Fibroblast of the aortic adventitia (primary cell): ENCODE data around the genes DHX36, SLC33A1 and LEKR1.

GRCh38 chr3:153979385-153979686 lies 141.9 kb upstream of the ARHGEF26 start:
- CAGE, long polyA plus RNA, result no peak

GRCh38 chr3:154169018-154169803 lies 48.0 kb downstream of the ARHGEF26 start:
- CAGE, long polyA plus RNA, result no peak

DNA sequence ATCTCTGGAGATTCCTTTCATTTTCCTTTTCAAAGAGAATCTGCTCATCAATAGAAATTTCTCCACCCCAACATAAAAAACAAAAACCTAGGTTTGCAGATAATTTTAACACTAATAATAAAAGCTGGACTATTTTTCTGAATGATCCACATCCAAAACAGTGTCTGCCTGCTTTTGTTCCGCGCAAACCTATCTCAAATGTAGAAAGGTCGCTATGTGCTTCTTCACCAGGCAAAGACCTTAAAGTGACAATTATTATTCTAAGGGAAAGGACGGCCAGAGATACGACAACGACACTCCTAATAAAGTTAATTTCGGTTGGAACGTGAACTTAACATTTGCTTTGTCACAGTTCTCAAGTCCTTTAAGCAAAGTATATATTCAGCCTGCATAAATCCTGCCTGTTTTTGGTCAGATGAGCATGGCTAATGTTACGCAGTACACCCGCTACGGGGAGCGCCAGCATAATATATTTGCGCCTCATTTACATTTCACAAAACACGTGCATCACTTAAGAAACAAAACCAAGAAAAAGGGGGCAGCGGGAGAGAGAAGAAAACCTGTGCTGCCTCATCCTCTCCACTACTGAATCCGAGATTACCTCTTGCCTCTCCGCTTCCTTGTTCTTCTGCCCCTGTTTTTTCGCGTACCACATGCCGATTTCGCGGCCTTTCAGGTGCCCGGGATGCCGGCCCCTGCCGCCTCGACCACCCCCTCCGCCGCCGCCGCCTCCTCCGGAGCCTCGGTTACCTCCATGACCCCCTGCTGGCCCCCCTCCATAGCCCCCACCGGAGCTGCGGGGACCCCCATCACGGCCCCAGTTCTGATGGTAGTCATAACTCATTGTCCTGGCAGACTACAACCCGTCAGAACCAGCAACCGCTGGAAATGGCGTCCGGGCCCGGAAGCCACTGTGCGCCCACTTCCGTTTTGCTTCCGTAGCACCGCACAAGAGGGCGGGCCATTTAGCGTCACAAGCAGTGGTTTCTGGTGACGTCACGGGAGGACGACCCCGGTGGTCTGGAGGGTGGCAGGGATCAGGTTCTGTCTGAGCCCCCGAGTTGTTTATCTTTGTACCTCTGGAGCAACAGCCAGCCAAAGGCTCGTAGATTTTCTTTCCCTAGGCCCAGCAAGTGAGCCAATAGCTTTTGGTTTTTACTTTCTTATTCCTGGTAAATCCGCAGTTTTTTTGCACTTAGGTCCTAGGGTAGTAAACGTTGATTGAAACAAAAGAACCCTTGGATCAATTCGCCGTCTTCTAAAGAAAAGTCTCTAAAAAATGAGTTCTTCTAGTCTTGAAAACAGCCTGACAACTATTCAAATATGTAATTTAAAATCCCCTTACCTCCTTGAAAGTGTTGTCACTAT lies at the start of gene DHX36:
DHX36 (minus strand) TSS at position 915 of the 1,368 bp plus-strand sequence.
- CAGE, long polyA plus RNA, result no peak

- CAGE, long polyA plus RNA, result no peak
Observed at GRCh38 chr3:154888978-154889859, 190.9 kb upstream of the MME start.

DNA sequence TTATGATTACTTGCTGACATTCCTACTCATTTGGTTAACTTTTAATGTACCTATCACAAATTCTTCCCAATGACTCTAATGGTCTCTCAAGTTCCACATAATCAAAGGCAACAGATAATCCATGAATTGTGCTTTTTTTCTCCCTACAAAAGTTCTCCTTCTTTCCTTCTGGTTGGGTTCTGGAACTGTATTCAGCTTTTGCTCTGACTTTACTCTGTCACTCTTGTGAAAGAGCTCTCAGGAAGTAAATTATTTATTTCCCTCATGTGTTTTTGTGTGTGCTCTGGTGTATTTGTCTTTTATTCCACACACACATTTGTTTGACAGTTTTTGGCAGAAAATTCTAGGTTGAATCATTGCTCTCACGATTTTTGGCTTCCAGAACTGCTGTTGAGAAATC lies 172.9 kb downstream of the PLCH1 start:
- CAGE, long polyA plus RNA, result no peak

GRCh38 chr3:155598674-155599096 lies 146.2 kb downstream of the PLCH1 start:
- CAGE, long polyA plus RNA, result no peak

DNA sequence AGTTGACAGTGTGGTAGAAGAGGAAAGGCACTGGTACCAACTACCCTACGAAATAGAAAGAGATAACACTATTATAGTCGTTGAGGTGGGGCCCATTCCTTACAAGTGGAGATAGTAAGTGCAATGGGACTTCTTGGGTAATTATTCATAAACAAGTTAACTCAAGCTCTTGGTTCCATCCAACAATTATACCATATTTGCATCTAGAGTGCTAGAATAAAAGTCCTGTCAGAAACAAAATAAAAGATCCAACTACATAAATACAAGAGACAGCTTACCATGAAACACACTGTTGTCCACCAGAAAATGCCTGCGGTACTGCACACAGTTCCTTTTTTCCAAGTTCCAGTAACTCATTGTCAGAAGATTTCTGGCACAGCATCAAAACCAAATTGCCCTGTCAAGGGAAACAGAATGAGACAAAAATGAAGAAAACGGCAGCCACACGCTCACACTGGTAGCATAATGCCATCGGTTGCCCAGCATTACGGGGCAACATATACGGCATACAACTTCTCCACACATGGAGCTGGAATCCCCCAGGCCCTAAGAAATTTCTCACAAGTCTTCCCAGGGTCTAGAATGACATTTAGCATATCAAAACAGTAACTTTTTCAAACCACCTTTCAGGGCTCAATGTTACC lies 40.9 kb downstream of the PLCH1 start:
- CAGE, long polyA plus RNA, result no peak

DNA sequence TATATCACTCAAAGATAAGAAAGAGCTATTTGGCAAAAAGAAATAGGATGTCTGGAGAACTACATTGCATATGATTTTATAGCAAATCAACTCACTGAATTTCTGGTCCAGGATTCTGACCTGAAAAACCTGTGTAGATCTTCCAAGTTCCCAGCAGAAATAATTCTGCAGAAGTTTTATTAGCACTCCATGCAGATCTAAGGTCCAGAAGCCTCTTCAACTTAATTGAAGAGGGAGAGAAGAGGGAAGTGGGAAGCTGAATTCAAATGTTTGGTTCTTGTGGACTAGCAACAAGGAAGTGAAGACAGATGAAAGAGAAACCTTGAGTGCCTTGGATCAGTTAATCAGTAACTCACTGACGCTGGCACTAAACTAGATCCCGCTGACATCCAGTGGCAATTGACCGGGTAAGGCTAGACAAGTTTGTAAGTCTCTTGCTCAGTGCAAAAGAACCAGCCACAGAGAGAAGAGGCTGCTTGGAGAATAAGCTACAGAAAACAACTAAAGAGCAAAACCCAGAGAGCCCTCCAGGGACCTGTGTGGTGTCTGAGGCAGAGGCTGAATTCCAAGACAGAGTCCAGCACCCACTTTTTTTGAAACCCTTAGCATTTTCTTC lies 7.1 kb downstream of the PLCH1 start:
- CAGE, long polyA plus RNA, result no peak

DNA sequence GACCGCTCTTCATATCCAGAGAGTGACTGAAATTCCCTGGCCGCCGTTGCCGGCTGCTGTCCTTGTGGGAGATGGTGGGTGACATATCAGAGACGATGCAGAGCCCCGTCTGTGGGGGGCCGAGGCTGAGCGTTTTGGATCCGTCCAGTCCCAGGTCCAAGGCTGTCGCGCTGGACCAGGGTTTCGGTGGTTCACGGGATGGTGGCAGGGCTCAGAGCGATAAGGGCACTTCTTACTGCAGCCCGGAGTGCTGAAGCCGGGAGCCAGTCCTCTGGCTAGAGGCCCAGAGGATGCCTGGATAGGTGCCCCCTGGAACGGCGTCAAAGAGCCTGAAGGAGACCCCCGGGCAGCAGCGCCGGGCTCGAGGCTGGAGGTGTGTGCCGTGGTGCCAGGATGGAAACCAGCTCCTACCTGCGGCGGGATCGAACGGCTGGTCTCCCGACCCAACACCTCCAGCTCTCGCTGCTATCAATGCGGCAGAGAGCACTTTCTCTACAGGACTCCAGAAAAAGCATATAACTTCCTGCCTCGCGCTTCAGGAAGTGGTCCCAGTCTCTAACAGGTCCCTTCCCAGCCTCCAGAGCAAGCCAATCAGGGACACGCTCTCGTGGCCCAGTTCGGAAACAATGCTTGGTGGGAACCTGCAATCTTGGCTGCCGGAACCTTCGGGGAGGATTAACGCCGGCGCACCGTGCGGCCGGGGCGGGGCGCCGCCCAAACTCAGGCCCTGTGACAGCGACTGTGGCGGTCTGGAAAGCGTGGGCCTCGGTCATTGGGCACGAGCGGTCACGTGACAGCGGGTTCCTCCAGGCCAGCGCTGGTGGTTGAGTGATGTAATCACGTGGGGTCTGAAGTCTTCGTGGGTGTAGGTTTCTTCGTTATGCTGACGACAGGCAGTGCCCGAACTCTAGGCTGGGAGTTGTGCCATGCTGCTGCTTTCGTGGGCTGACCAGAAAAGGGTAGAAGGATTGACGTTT lies at the start of gene SLC33A1:
SLC33A1 (minus strand) TSS at position 515 of the 977 bp plus-strand sequence.
- CAGE, long polyA plus RNA, result no peak

GRCh38 chr3:155912801-155913104 lies 42.3 kb downstream of the GMPS start:
- CAGE, long polyA plus RNA, result no peak

DNA sequence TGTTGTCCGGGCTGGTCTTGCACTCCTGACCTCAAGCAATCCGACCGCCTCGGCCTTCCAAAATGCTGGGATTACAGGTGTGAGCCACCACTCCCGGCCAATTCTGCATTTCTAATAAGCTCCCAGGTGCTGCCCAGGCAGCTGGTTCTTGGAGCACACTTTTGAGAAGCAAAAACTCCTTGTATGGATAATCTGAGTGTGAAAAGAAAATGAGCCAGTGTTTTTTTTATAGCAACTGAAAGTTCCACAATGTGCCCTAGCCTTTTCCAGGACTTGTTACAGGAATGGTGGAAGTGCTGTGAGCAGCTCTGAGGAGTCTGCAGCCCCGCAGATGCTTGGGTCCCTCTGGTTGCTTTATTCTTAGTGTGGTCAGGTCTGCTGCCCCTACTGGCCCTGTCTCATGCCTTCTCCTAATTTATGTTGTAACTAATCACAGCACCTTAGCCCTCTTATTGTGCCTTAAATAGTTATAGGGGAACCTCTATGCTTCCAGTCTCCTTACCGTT lies 13.5 kb upstream of the KCNAB1 start:
- CAGE, long polyA plus RNA, result no peak

DNA sequence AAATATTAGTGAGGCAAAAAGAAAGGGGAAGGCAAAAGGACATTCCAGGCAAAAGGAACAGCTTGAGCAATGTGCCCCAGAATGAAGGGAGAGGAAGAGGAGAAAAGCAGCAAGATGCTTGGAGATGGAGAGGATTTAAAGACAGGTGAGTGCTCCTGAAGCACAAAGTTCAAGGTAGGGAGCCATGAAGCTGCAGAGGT lies 26.4 kb downstream of the SSR3 start:
- CAGE, long polyA plus RNA, result no peak

- CAGE, long polyA plus RNA, result no peak
Observed at GRCh38 chr3:156555526-156555839, 566 bp upstream of the SSR3 start.

GRCh38 chr3:156675866-156675969 lies 1.3 kb downstream of the TIPARP start:
- CAGE, long polyA plus RNA, result no peak

- CAGE, long polyA plus RNA, result no peak
Observed at GRCh38 chr3:156707243-156707704, 32.9 kb downstream of the TIPARP start.

- CAGE, long polyA plus RNA, result no peak
Observed at GRCh38 chr3:156825855-156826387, at the start of gene LEKR1. LEKR1 (plus strand) TSS chr3:156826353.

DNA sequence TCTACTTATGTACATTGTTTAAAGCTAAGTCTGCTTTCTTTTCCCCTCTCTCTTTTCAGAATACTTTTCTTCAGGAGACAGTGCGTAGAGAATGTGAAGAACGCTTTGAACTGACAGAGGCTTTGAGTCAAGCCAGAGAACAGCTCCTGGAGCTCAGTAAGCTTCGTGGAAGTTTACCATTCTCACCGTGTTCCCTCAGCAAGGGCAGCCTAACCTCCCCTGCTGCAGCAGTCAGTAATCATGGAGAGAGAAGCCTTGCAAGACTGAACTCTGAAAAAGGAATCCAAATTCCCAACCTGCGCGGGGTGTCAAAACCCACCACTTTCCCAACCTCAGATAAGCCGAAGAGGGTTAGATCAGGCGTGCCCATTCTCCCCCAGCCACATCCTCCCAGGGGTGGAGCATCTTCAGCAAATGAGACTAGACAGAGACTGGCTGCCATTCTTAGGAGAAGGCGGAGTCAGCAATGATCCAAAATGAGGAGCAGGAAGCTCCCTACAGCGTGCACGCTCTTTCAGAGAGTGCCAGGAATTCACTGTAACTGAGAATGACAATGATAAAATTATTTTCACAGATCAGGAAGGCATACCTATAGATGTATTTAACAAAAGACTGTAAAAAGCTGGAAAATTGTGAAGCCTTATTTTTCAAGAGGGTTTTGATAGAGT lies 114.5 kb downstream of the CCNL1 start:
- CAGE, long polyA plus RNA, result no peak

DNA sequence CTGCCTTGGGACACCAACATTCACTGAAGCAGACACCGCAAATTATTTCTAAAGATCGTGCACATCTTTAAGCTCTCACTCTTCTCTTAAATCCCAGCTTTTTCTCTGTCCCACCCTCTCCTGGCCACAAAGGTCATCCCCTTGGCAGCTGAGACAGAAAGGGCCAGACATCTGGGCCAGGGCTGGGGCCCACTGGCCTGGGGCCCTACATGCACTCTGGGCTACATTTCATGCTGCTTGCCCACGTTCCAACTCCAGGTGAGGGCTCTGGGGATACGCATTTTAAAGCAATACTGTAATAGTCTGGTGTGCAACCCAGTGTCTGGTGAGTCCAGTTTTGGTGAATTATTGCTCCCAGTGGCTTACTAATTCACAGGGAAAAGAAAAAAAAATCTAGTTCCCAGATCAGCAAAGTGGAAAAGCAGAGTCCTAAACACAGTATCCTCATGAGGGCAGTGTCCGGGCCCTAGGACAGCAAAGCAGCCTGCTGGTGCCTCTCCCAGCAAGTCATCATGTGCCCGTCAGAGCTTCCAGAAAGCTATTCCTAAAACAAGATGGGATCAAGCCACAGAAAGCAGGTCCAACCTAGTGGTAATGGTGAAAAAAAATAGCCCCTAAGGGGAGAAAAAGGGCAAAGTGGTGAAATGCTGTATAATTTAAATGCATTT lies 82.4 kb downstream of the CCNL1 start:
- CAGE, long polyA plus RNA, result no peak

GRCh38 chr3:157087765-157088438 lies 72.0 kb downstream of the CCNL1 start:
- CAGE, long polyA plus RNA, result no peak

GRCh38 chr3:157115868-157116471 lies 44.0 kb downstream of the CCNL1 start:
- CAGE, long polyA plus RNA, result no peak